Kidney epithelial cell (primary cell): ENCODE measurements around a stretch of chr15.

GRCh38 chr15:70154313-70154741, 56.6 kb upstream of the TLE3 start:
- RAMPAGE, long total RNA: no peak
- RRBS: 52% methylated on average over 3 of the region's 15 CpGs

DNA sequence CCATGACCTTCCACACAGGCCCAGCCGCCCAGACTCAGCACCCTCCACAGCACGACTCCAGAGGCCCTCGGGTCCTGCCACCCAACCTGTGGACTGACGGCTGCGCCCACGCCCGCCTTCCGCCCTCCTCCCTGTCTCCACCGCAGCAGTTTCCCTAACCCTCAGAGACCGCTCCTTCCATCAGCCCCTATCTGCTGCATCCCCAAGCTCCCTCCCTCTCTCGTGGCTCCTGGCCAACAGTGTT, 168.6 kb upstream of the TLE3 start:
- RAMPAGE, long total RNA: no peak
- RRBS: no CpG with 5 or more reads among the region's 11 CpGs

GRCh38 chr15:70340270-70340658, 242.5 kb upstream of the TLE3 start:
- RAMPAGE, long total RNA: no peak
- RRBS: no CpG with 5 or more reads among the region's 3 CpGs

GRCh38 chr15:70492344-70493361, 270.7 kb downstream of the UACA start:
- RAMPAGE, long total RNA: no peak
- RRBS: 13% methylated on average over 5 of the region's 17 CpGs

DNA sequence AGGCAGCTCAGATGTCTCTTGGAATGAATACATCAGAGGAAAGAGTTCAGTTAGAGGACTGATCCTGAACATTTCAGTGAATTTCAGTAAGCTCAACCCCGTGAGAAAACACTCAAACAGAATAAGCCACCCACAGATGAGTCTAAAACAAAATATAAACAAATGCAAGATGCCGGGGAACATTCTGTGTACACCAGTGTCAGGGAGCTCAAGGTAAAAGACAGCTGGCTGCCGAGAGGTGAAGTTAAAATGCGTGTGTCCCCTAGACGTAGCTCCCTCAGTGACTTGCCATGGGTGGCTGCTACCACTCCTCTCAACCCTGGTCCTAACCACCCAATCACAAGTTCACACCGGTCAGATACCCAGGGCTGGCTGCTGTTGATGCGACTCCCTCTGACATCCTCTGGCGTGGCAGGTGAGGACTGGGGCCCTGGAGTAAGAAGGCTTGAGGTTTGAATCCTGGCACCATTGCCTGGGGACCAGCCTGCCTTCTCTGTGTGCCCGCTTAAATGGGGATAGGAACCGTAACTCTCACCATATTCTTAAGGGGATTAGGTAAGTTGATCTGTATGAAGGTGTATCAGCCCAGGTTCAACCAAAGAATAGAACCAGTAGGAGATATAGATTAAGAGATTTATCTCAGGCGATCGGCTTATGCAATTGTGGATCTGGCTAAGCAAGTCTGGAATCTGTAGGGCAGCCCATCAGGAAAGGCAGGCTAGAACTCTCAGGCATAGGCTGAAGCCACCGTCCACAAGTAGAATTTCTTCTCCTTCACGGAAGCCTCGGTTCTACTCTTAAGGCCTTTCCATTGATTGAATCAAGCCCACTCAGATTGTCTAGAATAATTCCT, 203.5 kb downstream of the UACA start:
- RAMPAGE, long total RNA: no peak
- RRBS: no CpG with 5 or more reads among the region's 15 CpGs

DNA sequence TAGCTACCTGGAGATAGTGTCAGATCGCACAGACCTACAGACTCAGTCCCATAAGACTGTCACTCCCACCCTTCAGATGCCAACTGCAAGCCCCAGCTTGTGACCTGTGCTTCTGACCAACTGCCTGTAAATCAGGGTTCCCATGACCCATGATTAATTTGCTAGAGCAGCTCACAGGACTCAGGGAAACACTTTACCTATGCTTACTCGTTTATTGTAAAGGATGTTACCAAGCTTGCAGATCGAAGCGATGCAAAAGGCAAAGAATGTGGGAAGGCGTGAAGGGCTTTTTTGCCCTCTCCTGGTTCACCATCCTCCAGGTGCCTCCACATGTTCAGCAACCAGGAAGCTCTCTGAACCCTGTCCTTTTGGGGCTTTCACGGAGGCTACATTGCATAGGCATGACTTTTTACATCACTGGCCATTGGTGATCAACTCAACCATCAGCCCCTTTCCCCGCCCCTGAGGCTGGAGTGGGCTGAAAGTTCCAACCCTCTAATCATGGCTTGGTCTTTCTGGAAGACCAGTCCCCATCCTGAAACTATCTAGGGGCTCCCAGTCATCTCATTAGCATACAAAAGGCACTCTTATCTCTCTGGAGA, 52.8 kb downstream of the UACA start:
- RAMPAGE, long total RNA: no peak
- RRBS: no CpG with 5 or more reads among the region's 7 CpGs

DNA sequence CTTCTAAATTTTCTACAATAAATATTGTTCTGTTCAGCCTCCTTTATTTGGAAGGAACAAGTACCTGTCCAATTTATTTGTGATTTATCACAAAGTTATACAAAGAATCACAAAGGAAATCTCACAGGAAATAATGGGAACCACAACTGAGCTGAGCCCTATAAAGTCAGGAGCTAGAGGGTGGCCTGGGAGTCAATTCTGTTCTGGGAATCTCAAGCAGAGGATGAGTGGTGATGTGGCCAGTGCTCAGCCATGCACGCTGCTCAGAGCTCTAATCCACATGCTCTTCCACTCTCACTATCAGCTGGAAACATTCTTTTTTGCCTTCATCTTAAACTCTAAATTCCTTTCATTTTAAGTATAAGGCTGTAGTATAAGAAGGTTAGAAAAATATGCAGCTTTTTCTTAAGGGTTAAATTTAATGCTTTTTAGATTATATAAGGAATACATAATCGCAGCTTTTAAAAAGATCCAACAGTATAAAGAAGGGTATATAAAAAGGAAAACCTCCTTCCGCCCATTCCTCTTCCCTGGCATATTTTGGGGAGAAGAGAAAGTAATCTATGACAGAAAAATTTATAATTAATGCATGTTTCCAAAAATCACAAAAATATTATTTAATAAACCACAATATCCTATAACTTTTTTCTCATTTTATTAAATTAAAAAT, 36.5 kb downstream of the UACA start:
- RAMPAGE, long total RNA: no peak
- RRBS: no CpG with 5 or more reads among the region's 3 CpGs

DNA sequence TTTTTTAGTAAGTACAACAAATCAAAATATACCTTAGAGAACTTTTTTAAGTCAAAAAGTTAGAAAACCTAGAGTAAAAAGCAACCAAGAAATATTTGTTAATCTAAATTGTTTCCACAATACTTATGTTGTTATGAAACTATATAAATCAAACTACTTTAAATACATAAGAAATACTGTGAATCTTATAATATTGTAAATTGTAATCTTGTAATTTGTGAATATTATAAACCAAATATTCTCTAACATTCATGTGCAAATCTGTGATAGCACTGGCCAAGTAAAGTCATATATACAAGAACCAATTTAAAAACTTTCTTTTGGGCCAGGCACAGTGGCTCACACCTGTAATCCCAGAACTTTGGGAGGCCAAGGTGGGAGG, 23.4 kb downstream of the UACA start:
- RAMPAGE, long total RNA: no peak

DNA sequence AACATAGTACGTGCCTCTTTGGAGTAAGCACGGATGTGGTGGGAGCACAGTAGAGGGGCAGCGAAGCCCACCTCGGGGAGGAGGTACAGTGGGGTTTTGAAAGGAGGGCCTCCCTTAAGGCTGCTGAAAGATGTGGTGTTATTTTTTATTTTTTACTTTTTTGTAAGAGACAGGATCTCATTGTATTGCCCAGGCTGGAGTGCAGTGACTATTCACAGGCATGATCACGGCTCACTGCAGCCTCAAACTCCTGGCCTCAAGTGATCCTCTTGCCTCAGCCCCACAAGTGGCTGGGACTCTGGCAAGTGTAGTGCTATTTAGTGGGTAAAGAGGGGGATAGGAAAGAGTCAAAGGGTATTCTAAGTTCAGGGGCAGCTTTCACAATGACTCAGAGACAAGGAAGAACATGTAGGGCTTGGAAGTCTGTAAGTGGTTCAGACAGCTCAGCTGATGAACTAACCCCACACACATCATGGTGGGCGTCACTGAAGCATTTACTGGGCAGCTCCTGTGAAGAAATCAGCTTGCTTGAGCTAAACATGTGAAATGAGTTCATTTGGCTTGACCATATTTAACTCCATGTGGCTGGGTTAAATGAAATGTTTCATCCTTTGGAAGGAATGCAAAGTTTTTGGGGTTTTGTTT, 34.7 kb upstream of the THSD4 start:
- RAMPAGE, long total RNA: no peak
- RRBS: no CpG with 5 or more reads among the region's 6 CpGs

GRCh38 chr15:71279198-71280467, 164.4 kb downstream of the THSD4 start:
- RAMPAGE, long total RNA: no peak
- RRBS: no CpG with 5 or more reads among the region's 18 CpGs

DNA sequence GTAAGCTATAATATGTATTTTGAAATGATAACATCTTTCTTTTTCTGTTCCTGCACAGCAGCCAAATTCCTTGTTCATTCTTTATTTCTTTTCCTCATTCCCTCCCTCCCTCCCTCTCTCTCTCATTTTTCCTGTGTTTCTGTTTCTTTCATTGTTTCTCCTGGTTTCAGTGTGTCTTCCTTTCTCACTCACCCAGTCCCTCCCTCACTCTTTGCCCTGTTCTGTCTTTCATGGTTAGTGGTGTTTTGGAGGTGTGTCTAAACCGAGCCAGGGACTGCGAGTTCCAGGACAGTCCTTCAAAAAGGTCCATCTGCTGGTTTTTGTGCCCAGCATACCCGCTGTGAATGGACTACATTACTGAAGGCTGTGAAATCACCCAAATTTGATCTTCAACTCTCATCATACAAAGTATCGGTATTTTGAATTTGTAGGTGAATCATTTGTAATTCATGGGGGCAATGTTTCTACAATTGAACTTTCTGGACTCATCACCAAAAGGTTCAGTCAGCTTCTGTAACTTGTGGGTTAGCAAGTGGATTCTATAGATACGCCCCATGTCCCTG, 165.3 kb downstream of the THSD4 start:
- RAMPAGE, long total RNA: no peak
- RRBS: no CpG with 5 or more reads among the region's 5 CpGs

- RAMPAGE, long total RNA: no peak
Measured at GRCh38 chr15:71314754-71315335, 199.6 kb downstream of the THSD4 start.

GRCh38 chr15:71626137-71626445, 184.3 kb upstream of the NR2E3 start:
- RAMPAGE, long total RNA: no peak
- RRBS: no CpG with 5 or more reads among the region's 2 CpGs

DNA sequence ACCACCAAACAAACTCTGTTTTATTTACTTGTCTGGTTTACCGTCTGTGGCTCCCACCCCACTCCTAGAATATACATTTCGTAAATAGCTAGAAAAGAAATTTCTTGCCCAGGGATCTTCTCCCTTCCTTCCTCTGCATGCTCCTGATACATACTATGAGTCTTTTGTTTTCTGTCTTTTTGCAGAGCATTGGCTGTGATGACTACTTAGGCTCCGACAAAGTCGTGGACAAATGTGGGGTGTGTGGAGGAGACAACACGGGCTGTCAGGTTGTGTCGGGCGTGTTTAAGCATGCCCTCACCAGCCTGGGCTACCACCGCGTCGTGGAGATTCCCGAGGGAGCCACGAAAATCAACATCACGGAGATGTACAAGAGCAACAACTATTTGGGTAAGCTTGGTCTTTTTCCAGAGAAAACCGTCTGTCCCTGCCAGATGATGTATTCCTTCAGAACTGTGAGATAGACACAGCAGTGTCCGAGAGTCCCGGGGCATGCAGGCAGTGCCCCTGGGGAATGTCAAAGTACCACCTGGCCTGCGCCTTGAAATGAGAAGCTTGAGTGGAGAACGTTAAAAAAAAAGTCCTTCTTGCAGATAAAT, 149.9 kb upstream of the NR2E3 start:
- RAMPAGE, long total RNA: no peak
- RRBS: no CpG with 5 or more reads among the region's 18 CpGs

- RAMPAGE, long total RNA: no peak
- RRBS: no CpG with 5 or more reads among the region's 4 CpGs
Measured at GRCh38 chr15:71662305-71662822, 148.0 kb upstream of the NR2E3 start.

DNA sequence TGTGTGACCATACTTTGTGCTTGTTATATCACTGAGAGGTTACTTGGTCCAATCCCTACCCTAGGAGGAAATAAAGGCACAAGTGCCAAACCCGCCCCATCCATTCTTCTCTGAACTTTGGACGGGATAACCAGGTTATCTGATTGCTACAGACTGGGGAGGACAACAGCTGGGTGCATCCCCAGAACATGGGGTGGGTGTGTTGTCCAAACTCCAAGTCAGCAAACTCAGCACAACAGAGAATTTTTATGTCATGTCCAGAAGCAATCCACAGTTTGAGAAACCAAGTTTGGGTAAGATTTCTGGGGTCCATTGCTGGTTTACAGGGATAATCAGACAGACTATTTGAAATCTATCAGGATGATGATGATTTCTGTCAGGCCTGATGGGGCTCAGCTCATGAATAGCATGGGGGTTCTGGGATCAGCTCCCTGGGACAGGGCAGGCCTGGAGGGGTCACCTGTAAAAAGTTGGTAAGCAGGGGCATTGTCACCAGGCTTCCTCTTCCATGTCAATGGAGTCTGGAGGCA, 77.5 kb upstream of the NR2E3 start:
- RAMPAGE, long total RNA: no peak
- RRBS: no CpG with 5 or more reads among the region's 2 CpGs

GRCh38 chr15:71807009-71807719, 3.2 kb upstream of the NR2E3 start:
- RAMPAGE, long total RNA: no peak
- RRBS: 28% methylated on average over 2 of the region's 17 CpGs

GRCh38 chr15:71925908-71926438, 115.6 kb downstream of the NR2E3 start:
- RAMPAGE, long total RNA: no peak
- RRBS: no CpG with 5 or more reads among the region's 6 CpGs

DNA sequence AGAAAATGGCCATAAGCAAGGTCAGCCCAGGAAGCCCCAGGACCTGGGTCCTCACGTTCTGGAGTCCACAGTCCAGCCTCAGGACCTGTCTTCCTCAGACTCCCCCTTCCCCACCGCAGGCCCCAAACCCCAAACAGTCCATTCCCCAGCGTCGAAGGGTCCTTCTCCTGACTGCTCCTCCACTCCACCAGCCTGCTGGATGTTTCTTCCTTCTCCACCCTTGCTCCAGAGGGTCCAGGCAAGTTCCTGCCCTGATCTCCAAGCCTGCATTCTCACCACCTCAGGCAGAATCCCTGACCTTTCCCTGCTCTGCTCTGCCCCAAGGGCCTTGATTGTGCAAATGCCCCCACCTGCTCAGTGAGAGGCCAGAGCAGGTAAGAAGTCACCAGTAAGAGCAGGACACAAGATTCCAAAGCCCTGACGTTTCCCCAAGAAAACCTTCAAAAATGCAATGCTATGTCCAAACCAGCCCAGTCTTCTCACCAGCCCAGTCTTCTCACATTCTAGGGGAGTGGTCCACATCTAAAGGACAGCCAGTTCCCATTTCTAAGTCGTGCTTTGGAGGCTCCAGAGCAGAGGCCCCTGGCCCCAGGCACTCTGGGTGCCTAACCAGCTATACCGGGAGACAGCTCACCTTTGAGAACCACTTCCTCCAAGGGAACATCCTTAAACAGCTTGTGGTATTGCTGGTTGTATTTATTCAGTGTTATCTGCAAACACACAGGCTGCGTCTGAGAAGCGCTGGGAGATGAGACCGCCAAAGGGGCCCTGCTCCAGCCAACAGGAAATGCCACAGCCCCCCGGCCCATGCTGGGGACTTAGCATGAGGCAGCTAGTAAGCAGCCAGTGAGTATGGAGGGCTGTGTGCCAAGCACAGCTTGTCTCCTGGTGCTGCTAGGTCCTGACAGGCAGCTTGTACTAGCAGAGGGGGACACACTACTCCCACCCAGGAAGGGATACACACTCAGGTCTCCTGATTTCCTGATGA, 29.4 kb downstream of the GRAMD2A start:
- RAMPAGE, long total RNA: no peak
- RRBS: no CpG with 5 or more reads among the region's 11 CpGs

DNA sequence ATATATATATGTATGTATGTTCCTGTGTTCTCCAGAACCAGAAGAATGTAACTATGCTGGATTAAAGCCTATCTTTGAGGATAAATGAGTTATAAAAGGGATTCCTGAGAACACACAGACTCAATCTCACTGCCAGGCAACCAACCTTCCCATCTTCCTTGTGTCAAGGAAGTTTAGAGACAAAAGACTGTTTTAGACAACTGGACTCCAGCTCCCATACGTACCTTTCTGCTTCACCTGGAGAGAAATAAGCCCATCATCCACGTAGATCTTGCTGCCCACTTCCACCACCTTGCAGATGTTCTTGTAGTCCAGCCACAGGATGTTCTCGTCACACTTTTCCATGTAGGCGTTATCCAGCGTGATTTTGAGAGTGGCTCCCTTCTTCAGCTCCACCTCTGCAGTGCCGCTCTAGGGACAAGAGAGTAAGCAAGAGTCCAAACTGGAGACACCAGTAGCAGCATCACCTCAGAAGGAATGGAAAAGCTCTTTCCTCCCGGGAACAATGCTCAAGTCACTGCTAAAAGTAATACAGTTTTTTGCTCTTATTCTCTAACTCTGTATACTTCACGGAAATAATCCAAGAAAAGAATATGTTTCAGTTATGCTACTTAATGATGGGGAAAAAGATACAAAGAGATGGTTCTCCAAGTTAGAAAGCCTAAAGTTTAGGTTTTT, 12.0 kb upstream of the GRAMD2A start:
- RAMPAGE, long total RNA: no peak
- RRBS: no CpG with 5 or more reads among the region's 8 CpGs